ENCODE measurements around a stretch of chr1.

DNA sequence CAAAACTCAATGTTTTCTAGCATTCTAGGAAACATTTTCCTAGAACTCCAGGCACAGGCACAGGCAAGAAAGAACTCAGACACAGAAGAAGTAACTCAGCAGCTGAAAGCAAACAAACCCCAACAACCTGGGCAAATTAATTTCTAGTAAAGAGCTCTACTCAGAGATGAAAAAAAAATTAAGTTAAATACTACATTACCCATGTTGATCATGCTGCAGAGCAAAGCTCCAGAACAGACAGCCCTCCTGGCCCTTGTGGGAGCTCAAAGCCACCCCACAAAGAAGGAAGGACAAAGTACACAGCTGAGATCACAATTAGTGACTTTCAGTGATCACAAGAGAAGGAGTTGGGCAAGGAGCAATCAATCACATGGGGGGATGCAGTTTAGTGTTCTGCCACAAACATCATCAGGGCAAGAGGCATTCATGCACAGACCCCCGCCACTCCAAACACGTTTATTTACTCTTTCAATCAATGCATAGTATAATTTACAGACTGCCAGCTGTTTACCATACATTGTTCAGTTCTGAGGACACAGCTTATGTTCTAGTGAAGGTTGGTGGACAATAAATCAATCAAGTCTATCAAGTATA, 114.2 kb downstream of the DAB1 start:
- PRO-cap, 2 experiments: no peak in any of the 2 experiments
- RAMPAGE, long total RNA, 4 experiments: no peak in any of the 4 experiments

DNA sequence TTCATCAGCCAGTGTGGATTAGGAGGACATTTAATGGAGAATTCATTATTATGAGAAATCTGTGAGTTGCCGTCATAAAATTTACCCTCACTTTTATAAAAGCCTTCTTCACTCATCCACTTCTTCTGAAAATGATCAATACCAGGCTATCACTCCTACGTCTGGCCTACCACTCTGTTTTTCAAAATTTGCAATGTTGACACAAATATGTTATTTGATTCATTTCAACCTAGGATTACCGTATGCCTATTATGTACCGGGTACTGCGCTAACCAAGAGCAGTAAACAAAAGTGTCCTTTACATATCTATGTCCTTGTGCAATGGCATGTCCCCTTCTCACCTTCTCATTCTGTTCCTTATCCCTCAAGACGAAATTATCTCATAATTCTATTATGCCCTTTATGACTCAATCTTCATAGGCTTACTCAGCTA, 392.8 kb upstream of the DAB1 start:
- PRO-cap, 2 experiments: no peak in any of the 2 experiments
- RAMPAGE, long total RNA, 4 experiments: no peak in any of the 4 experiments

- PRO-cap, 2 experiments: no peak in any of the 2 experiments
- RAMPAGE, long total RNA, 4 experiments: no peak in any of the 4 experiments
Measured at GRCh38 chr1:58575519-58575996, 1.5 kb downstream of the TACSTD2 start.

GRCh38 chr1:58755072-58756089, 28.5 kb downstream of the JUN start:
- PRO-cap, 2 experiments: no peak in any of the 2 experiments
- RAMPAGE, long total RNA, 4 experiments: no peak in any of the 4 experiments

DNA sequence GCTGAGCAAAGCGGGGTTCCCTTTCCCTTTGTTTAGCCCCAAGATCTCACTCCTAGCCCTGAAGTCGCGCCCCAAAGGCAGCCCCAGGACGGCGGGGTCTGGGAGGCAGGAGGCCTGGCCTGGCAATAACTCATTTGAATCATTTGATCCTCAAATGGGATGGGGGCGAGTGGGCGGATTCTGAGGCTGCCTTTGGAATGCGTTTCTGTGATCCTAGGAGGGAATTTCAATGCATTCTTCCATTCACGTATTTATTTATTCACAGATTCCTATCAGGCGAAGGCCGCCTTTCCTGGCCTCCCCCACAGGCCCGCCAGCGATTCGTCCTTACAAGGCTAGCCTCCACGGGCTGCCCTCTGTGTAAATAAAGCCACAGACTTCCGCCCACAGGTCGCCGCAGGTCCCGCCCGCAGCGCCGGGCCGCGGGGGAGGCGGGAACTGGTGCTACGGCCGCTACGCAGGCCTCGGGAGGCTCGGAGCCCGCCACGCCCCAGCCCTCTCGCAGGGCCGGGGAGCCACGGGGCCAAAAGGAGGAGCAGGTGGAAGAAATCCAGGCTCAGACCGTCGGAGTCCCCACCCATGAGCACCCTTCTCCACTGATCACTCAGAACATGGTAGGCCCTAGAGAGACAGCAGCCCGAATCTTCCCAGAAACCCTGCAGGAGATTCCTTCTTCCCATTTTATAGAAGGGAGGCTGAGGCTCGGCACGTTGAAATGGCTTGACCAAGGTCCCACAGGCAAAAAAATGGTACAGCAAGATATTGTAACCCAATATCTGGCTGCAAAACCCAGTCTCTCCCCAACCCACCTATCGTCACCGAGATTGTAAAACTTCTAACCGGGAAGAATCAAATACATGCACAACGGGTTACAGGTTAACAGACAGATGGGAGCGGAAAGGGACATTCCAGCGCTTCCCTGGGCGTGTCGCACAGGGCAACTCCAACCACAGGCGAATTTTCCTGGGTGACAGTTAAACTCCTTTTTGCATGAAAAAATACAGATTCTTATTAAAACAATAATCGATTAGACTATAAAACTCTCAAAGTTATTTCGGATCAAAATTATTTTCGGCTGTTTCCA, 31.5 kb upstream of the JUN start:
- PRO-cap, 2 experiments: peak in 1 of 2 experiments; most common plus-strand start position 493 of the sequence (in 1); most common minus-strand start position 127 of the sequence (in 1)
- RAMPAGE, long total RNA, 4 experiments: start-site peak on the minus strand in 1 of 4 experiments, centred at position 90 of the sequence, 5 reads per replicate

GRCh38 chr1:58898775-58899646, 115.2 kb upstream of the JUN start:
- PRO-cap, 2 experiments: no peak in any of the 2 experiments
- RAMPAGE, long total RNA, 4 experiments: no peak in any of the 4 experiments

DNA sequence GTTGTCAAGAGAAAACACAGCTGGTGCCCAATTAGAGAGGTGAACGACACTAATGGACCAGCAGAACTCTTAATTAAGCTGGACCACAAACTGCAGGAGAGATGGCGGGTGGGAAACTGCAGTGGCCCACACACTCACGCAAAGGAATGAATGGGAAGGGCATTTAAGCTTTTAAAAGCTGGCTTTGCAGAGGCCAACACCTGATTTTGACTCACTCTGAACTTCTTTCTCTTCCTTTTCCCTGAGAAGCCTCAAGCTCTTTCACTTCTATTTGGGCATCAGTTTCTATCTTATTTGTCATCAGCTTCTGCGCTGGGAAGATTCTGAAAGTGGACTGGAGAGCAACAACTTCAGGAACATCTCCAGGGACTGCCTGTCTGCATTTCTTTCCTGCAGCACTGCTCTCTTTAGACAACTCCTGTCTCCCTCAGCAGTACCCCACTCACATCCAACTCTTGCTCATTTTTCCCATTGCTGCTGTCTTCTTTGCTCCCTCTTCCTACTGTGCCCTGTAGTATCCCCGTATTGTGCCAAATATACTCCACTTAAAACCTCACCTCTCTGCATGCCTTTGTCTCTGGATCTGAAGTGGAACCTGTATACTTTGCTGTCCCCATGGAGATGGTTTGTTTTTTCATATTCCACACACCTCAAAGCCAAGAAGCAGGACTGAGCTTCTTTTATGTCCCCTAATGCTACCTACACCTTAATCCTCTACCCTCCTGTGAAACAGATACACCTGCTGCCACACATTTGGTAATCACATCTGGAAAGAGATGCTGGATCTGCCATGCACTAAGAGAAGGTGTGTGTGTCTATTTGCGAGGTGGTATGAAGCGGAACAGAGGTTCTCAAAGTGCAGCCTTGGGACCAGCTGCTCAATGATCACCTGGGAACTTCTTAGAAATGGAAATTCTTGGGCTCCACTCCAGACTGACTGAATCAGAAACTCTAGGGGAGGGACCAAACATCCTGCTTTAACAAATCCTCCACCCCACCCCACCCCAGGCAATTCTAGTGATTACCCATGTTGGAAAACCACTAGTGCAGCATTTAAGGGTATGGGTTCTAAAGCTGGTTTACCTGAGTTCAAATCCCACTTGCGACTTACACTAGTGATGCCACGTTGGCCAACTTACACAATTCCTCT, 143.5 kb upstream of the JUN start:
- PRO-cap, 2 experiments: no peak in any of the 2 experiments
- RAMPAGE, long total RNA, 4 experiments: no peak in any of the 4 experiments

- PRO-cap, 2 experiments: no peak in any of the 2 experiments
- RAMPAGE, long total RNA, 4 experiments: no peak in any of the 4 experiments
Measured at GRCh38 chr1:58929507-58930405, 145.9 kb upstream of the JUN start.

DNA sequence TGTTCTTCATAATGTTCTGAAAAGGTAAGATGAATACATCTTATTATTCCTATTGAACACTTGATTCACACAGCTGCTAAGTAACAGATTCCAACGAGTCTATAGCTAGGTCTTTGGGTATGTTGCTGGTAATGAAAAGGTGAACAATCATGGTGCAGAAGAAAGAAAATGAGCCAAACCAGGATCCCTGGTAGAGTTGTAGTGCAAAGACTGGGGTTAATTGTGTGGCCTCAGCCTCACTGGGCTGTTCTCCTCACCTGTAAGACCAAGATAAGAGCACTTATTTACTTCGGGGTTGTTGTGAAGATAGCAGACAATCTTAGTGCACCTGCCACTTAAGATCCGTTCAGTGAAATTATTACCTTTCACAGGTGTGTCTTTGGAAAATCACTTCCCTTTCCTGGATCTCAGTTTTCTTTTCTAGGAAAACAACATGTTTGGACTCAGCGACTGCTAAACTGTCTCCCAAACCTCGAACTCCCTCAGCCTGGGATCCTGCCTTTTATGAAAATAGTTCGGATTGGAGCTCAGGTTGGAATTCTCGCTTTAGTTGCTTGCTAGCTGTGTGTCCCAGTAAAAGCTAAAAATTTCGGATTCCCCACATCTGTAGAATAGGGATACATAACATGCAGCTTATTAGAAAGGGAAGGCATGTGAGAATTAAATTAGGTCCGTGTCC, 1.2 kb upstream of the FGGY start:
- PRO-cap, 2 experiments: no peak in any of the 2 experiments
- RAMPAGE, long total RNA, 4 experiments: no peak in any of the 4 experiments

DNA sequence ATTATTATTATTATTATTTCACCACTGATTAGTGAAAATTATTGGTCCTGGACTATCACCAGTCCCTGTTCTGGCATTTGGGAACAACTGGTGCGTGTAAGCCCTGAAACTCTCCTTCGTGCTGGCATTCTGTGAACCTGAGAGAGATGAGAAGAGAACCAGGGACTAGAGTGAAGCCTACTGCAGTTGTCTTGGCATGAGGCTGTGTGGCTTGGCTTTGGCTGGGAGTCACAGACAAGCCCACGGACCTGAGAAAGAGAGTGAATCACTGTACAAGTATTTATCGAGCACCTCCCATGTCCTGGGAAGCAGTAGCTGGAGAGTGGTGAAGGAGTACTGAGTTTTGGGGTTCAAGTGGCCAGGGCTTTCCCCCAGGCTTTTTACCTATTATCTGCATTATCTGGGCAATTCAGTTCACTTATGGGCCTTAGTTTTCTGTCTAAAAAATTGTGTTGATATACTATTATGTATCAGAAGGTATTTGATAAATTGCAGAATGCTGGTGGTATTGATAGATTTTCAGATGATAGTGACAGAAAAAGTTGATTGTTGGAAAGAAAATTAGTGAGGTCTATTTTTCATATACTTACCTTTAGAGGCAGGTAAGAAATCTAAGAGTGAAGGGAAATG, 63.4 kb downstream of the FGGY start:
- PRO-cap, 2 experiments: no peak in any of the 2 experiments
- RAMPAGE, long total RNA, 4 experiments: no peak in any of the 4 experiments

GRCh38 chr1:59512190-59512708, 215.4 kb downstream of the FGGY start:
- PRO-cap, 2 experiments: no peak in any of the 2 experiments
- RAMPAGE, long total RNA, 4 experiments: no peak in any of the 4 experiments

DNA sequence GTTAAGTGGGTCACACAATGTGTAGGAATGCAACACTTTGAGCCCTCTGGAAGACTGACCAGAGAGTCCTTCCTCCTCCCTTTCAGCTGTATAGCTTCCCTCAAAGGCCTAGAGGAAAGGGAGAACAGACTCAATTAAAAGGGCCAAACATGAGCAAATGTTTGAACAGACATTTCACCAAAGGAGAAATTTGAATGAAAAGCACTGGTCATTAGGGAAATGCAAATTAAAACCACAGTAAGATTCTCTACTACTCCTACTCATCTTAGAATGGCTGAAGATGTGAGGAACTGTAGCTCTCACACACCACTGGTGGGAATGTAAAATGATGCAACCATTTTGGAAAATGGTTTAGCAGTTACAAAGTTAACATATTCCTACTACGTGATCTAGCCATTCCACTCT, 253.0 kb upstream of the HOOK1 start:
- PRO-cap, 2 experiments: no peak in any of the 2 experiments
- RAMPAGE, long total RNA, 4 experiments: no peak in any of the 4 experiments

DNA sequence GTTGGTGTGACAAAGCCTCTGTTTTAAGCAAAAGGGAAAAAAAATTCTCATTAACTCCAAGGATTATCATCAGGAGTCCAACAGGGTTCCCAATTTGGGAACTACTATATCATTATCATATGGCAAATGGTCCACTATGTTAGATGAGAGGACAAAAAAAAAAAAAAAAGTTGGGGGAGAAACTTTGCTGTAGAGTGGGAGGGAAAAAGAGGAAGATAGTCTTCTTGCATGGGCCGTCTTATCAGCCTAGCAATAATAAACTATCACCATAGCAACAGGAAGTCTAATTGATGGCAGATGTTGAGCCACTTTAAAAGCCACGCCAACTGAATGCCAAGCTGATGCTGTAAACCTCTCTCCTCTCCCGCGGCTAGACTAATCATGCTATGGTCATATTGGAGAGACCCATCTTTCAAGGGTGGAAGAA, 122.3 kb upstream of the HOOK1 start:
- PRO-cap, 2 experiments: no peak in any of the 2 experiments
- RAMPAGE, long total RNA, 4 experiments: no peak in any of the 4 experiments

DNA sequence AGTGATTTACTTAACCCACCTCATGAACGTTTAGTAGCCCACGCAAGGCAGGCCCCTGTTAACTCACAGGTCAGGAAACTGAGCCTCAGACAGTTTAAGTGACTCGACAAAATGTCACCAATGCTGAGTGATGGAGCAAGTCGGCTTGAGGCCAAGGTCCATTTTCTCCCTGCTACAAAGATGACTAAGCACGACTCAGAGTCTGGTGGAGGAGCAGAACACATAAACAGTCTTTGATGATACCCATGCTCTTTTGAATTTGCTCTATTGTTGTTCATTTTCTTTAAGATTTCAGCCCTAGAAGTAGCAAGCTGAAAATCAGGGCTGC, 83.9 kb upstream of the HOOK1 start:
- PRO-cap, 2 experiments: no peak in any of the 2 experiments
- RAMPAGE, long total RNA, 4 experiments: no peak in any of the 4 experiments

- PRO-cap, 2 experiments: no peak in any of the 2 experiments
- RAMPAGE, long total RNA, 4 experiments: no peak in any of the 4 experiments
Measured at GRCh38 chr1:59733361-59734021, 81.3 kb upstream of the HOOK1 start.

DNA sequence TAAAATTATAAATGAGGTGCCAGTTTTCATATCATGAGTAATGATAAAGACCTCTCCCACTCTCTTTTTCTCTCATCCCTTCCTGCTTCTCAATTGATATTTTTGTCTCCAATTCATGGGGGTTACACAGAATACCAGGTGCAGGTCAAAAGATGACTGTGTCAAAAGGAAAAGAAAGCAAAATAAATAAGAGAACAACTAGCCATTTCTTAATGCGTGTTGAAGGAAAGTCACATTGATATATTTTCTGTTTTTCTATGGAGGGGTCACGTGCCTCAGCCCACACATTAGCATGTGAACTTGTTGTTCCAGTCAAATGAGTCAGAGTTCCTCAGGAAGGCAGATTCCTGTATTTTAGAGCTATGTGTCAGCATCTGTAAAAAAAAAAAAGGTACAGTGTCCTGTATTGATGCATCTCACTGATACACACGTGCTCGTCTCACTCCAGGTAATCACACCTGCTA, 64.2 kb upstream of the HOOK1 start:
- PRO-cap, 2 experiments: no peak in any of the 2 experiments
- RAMPAGE, long total RNA, 4 experiments: no peak in any of the 4 experiments

DNA sequence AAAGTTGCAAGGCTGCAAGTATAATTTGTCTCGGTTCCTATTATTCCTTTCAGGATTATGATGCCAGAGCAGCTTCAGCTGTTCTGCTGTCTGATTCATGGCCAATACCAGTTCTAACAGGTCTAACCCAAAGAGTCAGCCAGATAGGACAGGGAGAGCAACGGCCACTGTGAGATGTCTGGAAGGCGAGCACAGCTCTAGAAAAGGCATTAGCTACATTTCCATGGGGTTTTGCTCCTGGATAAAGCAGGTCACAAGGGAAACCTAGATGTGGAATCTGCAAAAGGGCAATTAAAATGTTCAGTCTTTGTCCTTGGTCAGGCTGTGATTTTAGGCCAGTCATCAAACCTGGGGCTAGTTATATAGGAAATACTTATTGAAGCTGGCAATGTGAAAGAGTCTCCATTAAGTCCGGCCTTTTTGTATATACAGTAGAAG, 53.2 kb upstream of the HOOK1 start:
- PRO-cap, 2 experiments: no peak in any of the 2 experiments
- RAMPAGE, long total RNA, 4 experiments: no peak in any of the 4 experiments

DNA sequence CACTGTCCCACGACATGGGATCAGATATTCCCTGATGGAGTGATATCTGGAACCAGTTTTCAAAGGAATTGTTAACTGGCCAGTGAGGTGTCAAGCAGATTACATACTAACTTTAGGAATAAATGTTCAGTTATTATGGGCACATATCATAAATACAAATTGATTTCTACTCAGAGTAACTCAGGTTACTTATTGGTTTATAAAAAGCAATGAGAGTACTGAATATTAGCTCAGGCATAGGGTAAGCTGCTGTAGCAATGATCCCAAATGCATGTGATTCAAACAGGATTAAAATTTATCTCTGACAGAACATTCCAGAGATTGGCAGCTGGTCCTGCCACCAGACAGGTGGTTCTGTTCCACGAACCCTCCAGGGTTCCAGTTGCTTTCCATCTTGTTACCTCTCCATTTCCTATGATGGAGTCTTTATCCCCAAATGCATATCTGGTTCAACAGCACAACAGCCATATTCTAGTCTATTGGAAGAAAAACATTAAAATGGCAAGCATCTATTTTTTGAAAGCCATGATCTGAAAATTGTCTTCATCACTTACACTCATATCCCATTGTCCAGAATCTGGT, 10.3 kb upstream of the CYP2J2 start:
- PRO-cap, 2 experiments: no peak in any of the 2 experiments
- RAMPAGE, long total RNA, 4 experiments: no peak in any of the 4 experiments

DNA sequence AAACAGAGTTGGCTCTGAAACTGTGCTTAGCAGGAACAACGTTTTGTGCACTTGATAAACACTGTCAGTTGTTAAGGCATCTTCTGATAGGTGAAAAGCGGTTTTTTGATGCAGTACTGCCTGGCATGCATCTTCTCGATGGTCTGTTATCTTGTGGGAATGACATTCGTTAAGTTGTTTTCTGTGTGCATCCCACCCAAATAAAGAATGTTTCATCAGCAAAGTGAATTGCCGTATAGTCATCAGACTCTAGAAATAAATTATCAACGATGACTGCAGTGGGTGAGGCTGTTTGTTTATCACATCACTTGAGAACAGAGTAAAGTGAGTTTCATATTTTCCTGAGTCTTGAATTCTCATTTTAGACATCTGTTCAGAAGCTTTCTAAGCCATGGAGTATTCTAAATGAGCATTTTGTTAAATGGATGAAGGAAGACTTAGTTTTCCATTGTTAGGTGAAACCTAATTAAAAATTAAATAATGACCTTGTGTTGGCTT, 34.1 kb downstream of the NFIA start:
- PRO-cap, 2 experiments: no peak in any of the 2 experiments
- RAMPAGE, long total RNA, 4 experiments: no peak in any of the 4 experiments

DNA sequence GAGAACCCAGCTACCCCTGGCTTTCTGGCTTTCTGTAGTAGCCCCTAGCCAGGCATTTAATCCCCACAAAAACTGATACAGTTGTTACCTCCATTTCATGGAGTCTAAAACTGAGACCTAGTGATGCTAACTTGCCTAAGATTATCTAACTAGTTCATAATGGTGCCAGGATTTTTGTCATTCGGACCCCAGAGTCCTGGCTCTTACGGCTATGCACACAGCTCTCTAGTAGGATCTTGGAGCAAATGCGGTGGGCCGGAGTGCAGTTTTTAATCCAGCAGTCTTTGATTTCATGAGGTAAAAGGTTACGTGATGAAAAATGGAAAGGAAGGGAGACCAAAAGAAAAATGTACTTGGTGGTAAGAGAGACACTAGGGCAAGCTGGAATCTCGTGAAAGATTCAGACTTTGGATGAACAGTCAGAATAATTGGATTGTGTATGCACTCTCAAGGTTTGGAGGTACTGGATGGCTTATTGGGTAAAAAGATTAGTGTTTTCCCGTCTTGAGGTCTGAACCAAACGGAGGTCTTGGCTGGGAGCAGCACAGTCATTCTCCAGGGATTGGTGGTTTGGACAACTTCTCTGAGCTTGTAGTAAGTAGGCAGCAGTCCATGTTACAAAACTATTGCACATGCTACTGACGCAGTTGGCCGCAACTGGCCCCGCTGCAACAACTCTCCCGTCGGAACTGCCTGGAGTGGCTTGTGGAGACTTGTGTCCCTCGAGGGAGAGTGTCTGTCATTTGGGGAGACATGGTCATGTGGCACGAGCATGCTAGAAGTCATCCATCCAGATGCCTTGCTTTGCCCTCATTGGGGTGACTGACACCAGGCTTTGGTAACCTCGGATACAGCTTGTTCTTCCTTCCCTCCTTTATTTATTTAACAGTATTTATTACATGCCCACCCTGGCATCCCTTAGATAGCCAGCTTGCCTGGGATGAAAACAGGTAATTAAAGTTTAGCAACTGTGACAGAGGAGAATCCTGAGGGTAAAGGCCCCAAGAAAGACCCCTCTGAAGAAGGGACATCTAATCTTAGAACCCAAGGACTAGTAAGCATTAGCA, 276.1 kb downstream of the TM2D1 start:
- PRO-cap, 2 experiments: no peak in any of the 2 experiments
- RAMPAGE, long total RNA, 4 experiments: start-site peak on the plus strand in 1 of 4 experiments, centred at position 1,050 of the sequence, 5 reads per replicate